Sigmoid colon (tissue), 4 donors: ENCODE measurements around a stretch of chr20.

- PRO-cap: unidirectional peak, plus-strand start at chr20:38144332
- RAMPAGE, long total RNA, 4 experiments: no peak in any of the 4 experiments
Observed at GRCh38 chr20:38143983-38144955, 20.8 kb downstream of the TGM2 start.

- PRO-cap: no peak
- RAMPAGE, long total RNA, 4 experiments: no peak in any of the 4 experiments
Observed at GRCh38 chr20:38146190-38146670, 18.8 kb downstream of the TGM2 start.

GRCh38 chr20:38166158-38166761 lies 1.2 kb upstream of the TGM2 start:
- PRO-cap: no peak
- RAMPAGE, long total RNA, 4 experiments: no peak in any of the 4 experiments

DNA sequence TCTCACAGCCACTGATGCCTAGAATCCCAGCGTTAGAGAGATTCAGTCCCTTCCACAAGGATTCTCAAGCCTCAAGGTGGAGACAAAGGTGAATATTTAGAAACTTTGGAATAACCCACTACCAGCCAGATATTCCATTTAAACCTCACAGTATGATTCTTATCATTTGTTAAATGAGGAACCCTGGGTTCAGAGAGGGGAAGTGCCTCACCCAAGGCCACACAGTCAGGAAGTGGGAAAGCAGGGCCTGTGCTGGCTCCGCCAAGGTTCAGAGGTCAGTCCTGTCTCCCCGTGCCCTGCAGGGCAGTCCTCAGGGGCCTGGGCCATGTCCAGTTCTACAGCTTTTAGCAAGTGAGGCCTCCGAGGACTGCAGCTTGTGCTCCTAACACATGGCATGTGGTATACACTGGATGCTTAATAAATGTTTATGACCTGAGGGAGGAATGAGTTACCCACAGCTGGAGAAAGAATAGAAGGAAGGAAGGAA lies 3.8 kb upstream of the TGM2 start:
- PRO-cap: no peak
- RAMPAGE, long total RNA, 4 experiments: no peak in any of the 4 experiments

GRCh38 chr20:38196316-38197066 lies 31.4 kb upstream of the TGM2 start:
- PRO-cap: no peak
- RAMPAGE, long total RNA, 4 experiments: no peak in any of the 4 experiments

DNA sequence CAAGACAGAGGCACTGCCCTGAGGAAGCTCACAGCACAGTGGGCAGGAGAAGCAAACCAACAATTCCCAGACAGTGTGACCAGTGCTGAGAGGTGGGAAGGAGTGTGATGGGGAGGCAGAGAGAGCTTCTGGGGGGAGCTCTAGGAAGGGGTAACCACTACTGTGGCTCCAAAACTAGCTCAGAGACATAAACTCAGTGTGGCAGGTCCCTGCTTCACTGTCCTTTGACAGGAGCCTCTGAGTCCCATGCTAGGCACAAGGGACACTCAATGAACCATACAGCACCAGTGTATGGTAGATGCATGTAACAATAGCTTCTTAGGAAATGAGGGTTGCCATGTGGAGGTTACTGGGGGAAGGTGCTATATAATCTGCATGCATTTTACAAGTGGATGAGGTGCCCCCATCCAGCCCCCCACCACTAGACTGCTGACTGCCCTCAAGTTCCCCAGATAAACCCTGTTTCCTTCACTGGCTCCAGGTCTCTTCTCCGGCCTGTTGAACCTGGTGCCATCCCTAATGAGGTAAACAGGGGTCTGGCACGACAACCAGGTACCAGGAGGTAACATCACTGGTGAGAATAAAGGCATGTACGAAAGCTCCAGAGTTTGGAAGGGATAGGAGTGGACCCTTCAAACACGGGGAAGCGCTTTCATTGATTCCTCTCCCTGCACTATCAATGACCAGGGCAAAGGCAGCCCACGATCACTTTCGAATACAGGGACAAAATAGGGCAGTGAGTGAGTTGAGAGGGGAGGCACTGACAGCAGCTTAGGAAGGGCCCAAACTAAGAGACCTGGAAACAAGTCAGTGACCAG lies 47.8 kb upstream of the RALGAPB start:
- PRO-cap: no peak
- RAMPAGE, long total RNA, 4 experiments: start-site peak on the minus strand in 1 of 4 experiments, centred at position 622 of the sequence, 10 reads per replicate

DNA sequence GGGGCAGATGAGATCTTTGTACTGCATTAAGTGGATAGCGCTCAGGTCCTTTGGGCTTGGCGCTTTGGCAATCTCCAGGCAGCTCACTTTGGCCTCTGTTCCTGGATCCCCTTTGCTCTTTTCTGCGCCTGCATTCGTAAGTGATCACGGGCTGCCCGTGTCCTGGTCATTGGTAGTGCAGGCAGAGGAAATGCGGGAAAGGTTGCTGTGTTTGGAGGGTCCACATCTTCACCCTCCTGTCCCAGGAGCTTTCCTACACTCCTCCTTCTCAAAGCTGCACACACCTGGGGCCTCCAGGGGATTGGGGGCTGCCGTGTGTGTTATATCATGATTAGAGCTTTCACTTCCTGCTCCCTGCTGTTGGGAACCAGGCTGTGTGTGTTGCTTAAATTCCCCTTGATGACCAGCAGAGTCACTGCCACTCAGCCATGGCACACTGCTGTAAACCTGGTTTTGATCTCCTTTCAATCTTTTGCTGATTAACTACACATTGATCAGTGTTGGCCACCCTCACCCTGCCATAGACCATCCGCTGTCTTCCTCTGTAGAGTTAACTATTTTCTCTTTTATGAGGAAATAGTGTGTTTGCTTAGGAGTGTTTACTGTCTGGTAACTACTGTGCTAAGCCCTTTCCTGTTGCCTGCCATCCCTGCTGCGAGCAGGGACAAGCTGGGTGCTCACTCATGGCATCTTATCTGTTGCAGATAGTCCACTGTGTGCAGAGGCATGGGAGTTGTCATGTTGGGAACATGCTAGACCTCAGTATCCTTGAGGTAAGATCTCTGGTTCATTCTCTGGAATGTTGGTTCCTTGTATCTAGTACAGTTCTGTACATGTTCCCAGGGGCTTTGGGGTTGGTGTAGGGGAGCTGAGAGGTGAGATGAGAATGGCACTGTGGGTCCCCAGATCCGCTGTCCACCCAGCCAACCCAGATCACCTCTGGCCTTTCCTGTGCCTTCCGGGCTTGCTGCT lies 24.4 kb upstream of the RALGAPB start:
- PRO-cap: no peak
- RAMPAGE, long total RNA, 4 experiments: no peak in any of the 4 experiments

- PRO-cap: no peak
- RAMPAGE, long total RNA, 4 experiments: no peak in any of the 4 experiments
Observed at GRCh38 chr20:38532781-38533188, 48.2 kb upstream of the ADIG start.

DNA sequence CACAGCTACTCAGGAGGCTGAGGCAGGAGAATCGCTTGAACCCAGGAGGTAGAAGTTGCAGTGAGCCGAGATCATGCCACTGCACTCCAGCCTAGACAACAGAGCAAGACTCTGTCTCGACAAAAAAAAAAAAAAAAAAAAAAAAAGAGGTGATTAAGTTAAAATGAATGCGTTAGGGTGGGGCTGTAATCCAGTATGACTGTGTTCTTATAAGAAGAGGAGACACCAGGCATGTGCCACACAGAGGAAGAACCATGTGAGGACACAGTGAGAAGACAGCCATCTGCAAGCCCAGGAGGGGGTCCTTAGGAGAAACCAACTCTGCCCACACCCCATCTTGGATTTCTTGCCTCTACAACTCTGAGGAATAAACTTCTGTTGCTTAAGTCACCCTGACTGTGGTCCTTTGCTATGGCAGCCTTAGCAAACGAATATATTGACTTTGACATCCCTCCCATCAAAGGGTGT lies 16.0 kb upstream of the PPP1R16B start:
- PRO-cap: no peak
- RAMPAGE, long total RNA, 4 experiments: no peak in any of the 4 experiments

DNA sequence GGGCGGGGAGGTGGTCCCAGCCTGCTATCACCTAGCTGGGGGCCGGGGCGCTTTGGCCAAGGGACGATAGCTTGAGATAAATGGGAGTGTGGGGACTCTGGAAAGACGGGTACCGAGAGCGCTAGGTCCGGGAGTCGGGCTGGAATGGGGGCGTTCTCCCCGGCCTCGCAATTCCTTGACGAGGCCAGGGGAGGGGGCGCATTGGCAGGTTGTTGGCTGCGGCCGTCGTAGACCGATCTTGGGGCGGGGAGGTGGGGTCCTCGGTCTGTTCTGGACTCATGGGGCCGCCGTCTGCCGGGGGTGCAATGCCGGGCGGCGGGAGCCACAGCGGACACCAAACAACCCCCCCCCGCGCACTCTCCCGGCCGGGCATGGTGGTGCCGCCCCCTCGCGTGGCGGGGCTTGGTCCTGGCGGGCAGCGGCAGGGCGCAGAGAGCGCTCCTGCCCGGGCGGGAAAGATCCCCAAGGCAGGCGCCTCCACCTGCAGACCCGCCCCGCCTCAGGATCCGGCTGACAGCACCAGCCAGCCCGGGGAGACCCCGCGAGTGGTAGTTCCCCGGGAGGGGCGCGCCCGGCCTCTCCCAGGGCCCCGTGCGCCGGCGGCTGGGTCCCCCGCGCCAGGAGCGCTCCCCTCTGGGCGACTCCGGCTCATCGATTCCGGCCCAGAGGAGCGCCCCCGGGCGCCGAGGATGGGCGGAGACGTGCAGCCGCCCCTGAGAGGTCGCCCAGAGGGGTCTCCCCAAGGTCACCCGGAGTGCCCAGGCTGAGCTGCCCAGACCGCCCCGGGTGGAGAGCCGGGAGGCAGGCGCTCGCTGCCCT lies 573 bp downstream of the PPP1R16B start:
- PRO-cap: no peak
- RAMPAGE, long total RNA, 4 experiments: no peak in any of the 4 experiments

GRCh38 chr20:38810795-38811365 lies 5.4 kb downstream of the PPP1R16B start:
- PRO-cap: no peak
- RAMPAGE, long total RNA, 4 experiments: no peak in any of the 4 experiments

- PRO-cap: no peak
- RAMPAGE, long total RNA, 4 experiments: no peak in any of the 4 experiments
Observed at GRCh38 chr20:38893837-38894465, 32.3 kb upstream of the FAM83D start.

DNA sequence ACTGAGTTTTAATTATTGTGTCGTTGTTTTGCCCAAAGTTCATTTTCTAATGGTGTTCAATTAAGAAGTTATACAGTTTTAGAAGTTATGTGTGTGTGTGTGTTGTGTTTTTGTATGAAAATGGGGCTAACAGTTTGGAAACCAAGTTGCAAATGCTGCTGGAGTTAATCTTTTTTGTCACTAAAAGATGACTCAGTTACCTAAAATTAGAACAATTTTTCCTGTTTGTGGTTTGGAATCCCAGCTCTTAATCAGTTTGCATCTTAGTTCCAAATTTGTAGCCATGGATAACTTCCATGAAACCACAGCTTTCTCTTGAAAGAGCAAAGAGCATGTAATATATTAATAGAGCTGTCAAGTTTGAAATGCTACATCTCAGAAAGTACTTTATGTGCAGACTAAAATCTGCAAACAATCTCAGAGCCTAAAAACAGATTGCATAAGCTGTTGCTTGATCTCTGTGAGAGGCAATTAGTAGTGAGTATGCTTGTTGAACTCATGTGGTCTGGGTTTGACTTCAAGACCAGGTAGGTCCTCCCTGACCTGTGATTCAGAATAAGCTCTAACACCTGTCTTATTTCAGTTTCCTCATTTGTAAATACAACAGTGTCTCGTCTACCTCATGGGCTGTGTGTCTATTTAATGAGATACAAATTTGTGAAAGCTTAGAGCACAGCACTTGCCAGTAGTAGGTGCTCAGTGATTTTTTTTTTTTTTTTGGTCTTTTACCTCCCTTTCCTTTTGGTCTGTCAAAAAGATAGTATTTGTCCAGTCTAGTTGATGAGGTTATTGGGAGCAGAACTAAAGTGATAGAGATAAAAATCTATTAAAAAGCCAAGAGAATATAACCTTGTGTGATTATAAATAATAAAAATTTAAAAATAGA lies 23.6 kb downstream of the DHX35 start:
- PRO-cap: no peak
- RAMPAGE, long total RNA, 4 experiments: no peak in any of the 4 experiments

DNA sequence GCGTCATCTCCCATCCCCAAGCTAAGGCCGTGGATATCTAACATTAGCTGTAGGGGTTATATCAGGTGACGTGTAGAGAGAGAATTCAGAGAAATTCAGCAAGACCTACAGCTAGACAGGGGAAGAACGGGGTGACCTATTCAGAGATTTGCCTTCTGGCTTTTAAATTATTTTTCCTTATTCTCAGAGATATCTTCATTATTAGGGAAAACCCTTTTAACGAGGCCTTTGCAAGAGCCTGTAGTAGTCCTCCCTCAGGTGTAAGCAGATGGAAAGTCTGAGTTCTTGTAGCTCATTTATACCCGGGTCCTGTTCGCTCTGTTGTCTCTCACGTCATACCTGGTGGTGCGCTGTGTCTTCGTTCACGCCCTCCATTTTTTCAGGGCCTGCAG lies 75.0 kb downstream of the DHX35 start:
- PRO-cap: no peak
- RAMPAGE, long total RNA, 4 experiments: no peak in any of the 4 experiments

DNA sequence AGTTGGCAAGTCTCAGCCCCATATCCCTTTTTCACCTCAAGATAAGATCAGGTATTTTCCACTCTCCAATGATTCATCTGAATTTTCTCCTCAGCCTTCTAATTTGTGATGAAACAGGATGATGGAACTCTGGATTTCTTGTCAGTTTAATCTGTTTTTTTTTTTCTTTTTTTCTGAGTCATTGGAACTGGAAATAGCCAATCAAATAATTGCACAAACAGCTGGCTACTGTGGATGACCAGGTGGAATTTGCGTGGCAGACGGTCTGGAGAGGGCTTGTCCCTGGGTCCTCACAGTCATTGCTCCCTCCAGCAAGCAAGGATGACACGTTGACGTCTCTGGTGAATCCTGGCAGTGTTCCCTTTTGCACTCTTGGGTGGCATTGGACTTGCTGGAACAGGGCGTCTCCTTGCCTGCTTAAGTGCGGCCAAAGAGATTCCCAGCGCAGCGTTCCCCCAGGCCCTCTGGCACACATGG lies 80.4 kb downstream of the DHX35 start:
- PRO-cap: no peak
- RAMPAGE, long total RNA, 4 experiments: no peak in any of the 4 experiments

DNA sequence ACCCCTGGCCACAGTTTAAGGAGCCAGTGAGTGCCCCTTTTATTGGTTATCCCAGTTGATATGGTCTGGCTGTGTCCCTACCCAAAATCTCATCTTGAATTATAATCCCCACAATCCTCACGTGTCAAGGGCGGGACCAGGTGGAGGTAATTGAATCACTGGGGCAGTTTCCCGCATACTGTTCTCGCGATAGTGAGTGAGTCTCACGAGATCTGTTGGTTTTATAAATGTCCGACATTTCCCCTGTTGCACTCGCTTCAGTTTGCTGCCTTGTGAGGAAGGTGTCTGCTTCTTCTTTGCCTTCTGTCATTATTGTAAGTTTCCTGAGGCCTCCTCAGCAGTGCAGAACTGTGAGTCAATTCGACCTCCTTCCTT lies 116.5 kb downstream of the DHX35 start:
- PRO-cap: no peak
- RAMPAGE, long total RNA, 4 experiments: no peak in any of the 4 experiments

DNA sequence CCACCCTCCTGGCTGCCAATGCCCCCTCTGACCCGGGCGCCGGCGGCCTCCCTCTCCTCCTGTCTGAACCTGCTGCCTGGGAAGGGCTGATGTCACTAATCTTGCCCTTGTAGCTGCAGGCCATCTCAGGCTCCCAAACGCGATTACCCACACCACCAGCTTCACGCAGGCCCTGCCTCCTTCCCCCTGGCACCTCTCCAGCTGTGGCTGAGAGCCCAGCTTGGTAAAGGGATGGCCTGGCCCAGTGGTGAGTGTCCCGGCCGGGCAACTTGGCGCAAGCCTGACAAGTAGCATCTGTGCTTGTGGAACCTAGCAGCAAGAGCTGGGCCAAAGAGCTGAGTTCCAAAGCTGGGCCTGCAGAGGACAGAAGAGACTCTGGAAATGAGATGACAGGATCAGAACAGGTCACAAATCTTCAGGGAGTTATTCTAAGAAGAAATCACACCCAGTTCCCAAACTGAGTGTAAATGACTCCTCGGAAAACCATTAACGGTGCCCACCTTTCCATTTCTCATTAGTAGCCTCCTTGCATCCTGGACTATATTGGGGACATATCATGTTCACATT lies 401.7 kb downstream of the MAFB start:
- PRO-cap: no peak
- RAMPAGE, long total RNA, 4 experiments: no peak in any of the 4 experiments

GRCh38 chr20:40584334-40584987 lies 104.6 kb downstream of the MAFB start:
- PRO-cap: no peak
- RAMPAGE, long total RNA, 4 experiments: no peak in any of the 4 experiments

DNA sequence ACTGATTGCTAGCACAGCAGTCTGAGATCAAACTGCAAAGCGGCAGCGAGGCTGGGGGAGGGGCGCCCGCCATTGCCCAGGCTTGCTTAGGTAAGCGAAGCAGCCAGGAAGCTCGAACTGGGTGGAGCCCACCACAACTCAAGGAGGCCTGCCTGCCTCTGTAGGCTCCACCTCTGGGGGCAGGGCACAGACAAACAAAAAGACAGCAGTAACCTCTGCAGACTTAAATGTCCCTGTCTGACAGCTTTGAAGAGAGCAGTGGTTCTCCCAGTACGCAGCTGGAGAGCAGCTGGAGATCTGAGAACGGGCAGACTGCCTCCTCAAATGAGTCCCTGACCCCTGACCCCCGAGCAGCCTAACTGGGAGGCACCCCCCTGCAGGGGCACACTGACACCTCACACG lies 69.3 kb downstream of the MAFB start:
- PRO-cap: no peak
- RAMPAGE, long total RNA, 4 experiments: no peak in any of the 4 experiments

DNA sequence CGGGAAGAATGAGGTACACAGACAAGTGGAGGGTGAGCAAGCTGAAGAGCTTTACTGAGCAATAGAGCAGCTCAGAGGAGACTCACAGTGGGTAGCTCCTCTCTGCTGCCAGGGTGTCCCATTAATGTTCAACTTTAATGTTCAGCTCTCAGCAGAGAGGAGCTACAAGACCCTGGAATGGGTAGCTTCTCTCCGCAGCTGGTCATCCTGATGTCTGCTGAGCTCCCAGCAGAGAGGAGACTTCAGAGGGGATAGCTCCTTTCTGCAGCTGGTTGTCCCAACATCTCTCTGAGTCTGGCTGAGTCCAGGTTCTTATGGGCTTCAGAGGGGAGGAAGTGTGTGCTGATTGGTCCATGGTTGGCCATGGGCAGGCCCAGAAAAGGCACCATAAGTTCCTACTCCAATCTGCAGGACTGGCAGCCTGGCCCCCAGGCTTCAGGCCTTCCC lies 21.9 kb upstream of the TOP1 start:
- PRO-cap: no peak
- RAMPAGE, long total RNA, 4 experiments: no peak in any of the 4 experiments